Measurements from ENCODE around the genes NDUFB6 and TAF1L.

DNA sequence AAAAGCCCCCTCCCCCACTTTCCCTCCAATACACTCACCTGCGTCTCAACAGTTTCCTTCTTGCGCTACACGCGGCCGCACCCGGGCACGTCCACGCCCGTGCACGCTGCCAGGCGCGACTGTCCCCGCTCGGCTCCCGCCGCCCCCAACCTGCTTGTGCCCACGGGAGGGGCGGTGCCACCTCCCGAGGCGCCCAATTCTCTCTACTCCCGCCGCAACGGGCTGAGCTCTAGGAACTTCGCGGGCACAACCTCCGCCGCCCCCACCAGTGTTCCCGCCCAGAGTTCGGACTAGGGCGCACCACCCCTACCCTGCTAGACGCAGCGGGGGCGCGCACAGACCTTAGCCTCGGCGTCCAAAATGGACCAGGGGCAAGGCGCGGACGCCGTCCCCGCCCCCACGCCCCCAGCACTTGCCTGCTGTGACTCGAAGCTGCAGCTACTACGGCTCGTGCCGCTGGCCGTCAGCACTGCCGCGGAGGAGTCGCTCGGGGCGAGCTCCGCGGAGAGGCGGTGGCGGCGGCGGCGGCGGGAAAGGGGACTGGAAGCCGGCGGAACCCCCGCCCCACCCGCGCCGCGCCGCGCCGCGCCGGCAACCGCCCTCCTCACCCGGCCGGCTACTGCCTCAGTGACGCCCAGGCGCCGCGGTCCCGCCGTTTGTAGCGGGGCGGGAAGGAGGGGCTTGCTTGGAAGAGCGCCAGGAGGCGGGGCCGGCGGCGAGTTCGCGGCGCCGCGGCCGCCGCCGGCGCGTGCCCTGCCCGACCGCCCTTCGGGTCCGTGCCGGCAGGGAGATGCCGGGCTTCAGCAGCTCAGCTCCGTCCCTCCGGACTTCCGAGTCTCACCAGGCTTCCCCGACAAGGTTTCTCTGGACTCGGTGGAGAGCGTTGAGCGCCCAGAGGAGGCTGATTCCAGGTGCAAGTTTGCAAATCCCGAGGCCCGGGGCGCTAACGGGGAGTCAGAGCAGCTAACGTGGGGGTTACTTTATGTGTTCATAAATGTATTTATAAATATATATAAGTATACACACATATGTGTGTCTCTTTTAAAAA is 4.5 kb downstream of the ELAVL2 start:
- PRO-cap, result no peak

- PRO-cap, result no peak
Measured at GRCh38 chr9:23850914-23851462, 24.9 kb upstream of the ELAVL2 start.

- PRO-cap, result no peak
Measured at GRCh38 chr9:26055521-26055992, 377.3 kb upstream of the TUSC1 start.

DNA sequence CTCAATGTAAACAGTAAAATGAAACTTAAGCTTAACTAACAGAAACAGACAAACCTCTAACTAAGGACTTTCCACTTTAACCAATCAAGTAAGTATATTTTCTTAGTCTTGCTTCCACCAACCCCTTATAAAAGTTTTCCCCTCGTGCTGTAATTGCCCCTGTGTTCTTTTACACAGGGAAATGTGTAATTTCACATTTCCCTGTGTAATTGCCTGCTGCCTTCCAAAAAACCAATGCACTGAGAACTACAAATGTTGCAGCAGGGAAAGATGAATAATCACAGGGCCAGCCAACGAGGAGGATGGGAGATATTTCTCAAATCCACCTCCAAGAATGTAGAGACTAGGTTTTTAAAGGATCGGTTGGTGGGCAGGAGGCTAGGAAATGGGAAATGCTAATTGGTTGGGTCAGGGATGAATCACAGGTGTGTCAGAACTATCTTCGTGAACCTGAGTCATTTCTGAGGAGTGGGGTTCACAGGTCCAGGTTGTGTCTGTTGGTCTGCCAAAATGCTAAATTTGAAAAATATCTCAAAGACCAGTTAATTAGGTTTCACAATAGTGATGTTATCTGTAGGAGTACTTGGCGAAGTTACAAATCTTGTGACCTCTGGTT is 2.4 kb upstream of the PLAA start:
- PRO-cap, result no peak

DNA sequence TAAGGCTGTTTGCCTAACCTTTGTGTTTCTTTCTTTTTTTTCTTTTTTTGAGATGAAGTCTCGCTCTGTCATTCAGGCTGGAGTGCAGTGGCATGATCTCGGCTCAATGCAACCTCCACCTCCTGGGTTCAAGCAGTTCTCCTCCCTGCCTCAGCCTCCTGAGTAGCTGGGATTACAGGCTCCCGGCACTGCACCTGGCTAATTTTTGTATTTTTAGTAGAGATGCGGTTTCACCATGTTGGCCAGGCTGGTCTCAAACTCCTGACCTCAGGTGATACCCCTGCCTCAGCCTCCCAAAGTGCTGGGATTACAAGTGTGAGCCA is 298 bp upstream of the LRRC19 start:
- PRO-cap, result no peak

GRCh38 chr9:27047238-27047511 is 41.7 kb upstream of the LRRC19 start:
- PRO-cap, result no peak

- PRO-cap, result no peak
Measured at GRCh38 chr9:27280736-27281573, 16.0 kb downstream of the EQTN start.

DNA sequence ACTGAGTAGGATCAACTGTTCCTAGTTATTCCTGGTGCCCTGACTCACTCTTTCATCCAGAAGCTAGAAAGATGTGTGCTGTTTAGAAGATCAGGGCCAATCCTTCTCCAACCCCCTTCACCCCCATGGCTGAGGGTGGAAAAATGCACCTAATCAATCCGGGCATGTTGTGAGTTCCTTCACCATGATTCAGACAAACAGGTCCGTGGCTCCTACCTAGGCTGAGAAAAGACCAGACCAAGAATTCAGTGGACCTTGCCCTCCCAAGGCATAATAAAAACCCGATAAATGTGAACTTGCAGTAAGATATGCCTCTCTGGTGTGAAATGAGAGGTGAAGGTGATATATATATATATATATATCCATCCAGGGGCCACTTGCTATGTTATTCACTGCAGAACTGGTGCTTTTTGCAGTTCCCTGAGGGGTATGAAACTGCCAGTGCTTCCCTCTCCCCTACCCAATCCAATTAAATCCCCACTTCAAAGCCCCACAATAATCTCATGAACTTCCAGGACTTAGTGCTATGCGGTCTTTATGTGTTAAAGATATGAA is 85.5 kb upstream of the EQTN start:
- PRO-cap, result unidirectional peak, minus-strand start at position 195 of the sequence

GRCh38 chr9:27437852-27438065 is 86.3 kb upstream of the IFNK start:
- PRO-cap, result no peak

DNA sequence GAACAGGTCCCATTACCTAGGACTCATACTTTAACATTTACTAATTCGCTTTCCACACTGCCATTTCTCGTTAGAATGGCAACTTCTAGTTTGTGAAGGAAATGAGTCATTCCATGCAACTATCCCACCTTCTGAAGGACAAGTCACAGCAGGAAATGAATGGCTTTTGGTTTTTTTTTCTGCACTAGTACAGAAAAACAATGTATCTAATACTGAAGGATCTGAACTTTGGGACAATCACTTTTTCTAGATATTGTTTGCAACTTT is 24.6 kb upstream of the IFNK start:
- PRO-cap, result no peak

DNA sequence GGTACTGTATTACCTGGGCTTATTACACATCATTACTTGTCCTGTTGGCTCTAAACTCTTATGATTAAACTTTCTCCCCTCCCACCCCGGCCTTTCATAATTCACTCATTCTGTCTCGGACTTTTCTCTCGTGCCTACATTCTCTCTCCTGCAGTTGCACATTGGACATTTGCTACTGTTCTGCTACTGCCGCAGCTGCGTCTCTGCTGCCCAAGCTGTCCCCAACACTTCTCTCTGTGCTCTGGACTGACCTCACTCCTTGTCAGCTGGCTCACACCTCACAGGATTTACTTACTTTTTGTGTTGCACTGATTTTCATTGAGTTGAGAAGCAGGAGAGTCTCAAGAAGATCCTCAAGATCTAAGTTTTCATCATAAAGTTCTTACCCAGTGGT is 53.2 kb upstream of the C9orf72 start:
- PRO-cap, result no peak

GRCh38 chr9:27654707-27655221 is 81.5 kb upstream of the C9orf72 start:
- PRO-cap, result no peak

DNA sequence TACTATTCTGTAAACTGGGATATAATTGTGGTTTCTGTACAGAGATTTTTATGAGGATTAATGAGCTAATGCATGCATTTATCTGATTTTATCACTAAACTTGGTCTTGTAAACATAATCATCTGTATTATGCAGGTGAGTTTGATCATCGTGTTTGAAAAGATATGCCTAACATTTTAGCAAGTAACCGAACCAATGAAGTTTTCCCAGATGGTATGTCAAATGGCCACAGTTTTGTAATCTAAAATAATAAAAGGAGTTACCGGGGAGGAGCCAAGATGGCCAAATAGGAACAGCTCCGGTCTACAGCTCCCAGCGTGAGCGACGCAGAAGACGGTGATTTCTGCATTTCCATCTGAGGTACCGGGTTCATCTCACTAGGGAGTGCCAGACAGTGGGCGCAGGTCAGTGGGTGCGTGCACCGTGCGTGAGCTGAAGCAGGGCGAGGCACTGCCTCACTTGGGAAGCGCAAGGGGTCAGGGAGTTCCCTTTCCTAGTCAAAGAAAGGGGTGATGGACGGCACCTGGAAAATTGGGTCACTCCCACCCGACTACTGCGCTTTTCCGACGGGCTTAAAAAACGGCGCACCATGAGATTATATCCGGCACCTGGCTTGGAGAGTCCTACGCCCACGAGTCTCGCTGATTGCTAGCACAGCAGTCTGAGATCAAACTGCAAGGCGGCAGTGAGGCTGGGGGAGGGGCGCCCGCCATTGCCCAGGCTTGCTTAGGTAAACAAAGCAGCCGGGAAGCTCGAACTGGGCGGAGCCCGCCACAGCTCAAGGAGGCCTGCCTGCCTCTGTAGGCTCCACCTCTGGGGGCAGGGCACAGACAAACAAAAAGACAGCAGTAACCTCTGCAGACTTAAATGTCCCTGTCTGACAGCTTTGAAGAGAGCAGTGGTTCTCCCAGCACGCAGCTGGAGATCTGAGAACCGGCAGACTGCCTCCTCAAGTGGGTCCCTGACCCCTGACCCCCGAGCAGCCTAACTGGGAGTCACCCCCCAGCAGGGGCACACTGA is 117.3 kb upstream of the C9orf72 start:
- PRO-cap, result no peak

GRCh38 chr9:28387255-28387568 is 813.9 kb upstream of the C9orf72 start:
- PRO-cap, result no peak

GRCh38 chr9:31633515-31633897 is 750.9 kb upstream of the ACO1 start:
- PRO-cap, result no peak

DNA sequence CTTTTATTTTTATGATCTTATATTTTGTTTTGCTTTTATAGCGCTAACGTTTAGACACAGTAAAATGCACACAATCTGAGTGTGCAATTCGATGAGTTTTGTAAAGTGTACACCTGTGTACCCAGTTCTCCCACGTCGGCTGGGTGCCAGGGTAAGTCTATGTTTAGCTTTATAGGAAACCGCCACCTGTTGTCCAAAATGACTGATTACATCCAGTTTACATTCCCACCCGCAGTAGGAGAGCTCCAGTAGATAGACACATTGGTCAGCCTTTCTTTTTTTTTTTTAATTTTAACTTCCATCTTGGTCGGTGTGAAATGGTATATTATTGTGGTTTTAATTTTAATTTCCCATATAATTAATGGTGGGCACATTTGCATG is 441 bp upstream of the RIGI start:
- PRO-cap, result no peak

DNA sequence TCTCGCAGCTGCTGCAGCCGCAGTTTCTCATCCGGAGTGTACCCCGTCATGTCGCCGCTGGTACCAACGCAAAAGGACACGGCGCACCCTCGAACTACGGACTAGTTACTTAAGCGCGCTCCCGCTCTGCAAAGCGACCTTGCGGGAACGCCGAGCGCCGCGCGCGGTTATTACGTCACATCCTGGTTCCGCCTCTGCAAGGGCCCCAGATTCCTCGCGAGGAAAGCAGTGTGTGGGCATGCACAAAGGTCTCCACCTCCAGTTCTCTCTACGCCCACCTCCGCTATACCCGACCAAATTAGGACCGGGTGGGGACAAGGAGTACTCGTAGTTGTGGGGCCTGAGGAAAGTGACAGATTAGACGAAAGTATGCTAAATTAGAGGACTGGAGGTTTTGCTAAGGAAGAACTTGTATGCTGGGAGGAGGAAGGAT is at the start of gene NDUFB6:
NDUFB6 (minus strand) TSS at position 149 of the 433 bp plus-strand sequence.
- PRO-cap, result bidirectional peak, plus-strand start at position 208 of the sequence, minus-strand start at position 78 of the sequence

- PRO-cap, result no peak
Measured at GRCh38 chr9:32635451-32635768, at the start of gene TAF1L. TSS of gene TAF1L (minus strand) at chr9:32635669.

DNA sequence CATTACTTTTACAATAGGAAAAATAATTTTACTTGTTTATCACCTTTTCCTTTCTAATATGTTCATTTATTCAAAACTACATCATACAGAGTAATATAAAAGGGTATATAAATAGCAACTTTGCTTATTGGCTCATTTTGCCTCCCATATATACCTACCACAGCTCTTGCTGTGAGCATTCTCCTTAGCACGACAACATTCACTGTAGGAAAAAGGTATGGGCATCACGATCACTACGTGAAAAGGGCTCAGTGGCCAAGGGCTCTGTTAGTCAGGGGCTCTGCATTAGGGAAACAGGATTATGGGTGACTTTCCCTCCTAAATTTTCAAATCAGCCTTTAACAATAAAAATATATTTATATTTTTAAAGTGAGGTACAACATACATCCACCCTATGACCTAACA is 18.9 kb downstream of the APTX start:
- PRO-cap, result no peak

GRCh38 chr9:32992308-32992753 is 9.1 kb downstream of the APTX start:
- PRO-cap, result no peak

All from duodenum (tissue), 1 donor.